ENCODE data around the genes FOXG1 and HEATR5A.

- PRO-cap: no peak
Measured at GRCh38 chr14:25050702-25051217, 813 bp upstream of the STXBP6 start.

DNA sequence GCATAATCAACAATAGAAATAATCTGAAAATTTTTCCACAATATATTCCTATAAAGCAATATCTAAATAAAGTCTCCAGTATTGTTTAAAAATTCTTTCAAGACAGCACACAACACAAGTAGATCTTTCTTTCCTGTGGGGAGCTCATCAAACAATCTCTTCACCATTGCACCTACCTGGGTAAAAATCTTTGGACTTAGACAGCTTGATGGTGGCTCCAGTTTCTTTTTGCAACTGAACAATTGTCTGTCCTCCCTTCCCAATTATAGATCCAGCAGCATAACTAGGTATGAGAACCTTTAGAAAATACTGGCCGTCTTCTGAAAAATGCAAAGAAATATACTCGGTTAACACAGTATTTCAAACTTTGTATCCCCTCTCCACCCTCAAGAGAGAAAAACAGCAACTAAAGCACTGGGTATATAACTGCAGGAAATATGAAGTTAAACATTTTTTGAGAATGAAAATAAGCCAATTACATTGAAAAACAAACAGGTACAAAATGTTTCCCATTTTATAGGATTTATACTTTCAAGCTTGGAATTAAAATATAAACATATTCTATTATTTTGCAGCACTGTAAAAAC lies 2.5 kb downstream of the NOVA1 start:
- PRO-cap: no peak

GRCh38 chr14:28766729-28767307 lies at the start of gene FOXG1:
Gene FOXG1 (plus strand): TSS chr14:28766787.
- PRO-cap: no peak

GRCh38 chr14:29605933-29606197 lies 321.8 kb downstream of the PRKD1 start:
- PRO-cap: unidirectional peak, plus-strand start at chr14:29606021

DNA sequence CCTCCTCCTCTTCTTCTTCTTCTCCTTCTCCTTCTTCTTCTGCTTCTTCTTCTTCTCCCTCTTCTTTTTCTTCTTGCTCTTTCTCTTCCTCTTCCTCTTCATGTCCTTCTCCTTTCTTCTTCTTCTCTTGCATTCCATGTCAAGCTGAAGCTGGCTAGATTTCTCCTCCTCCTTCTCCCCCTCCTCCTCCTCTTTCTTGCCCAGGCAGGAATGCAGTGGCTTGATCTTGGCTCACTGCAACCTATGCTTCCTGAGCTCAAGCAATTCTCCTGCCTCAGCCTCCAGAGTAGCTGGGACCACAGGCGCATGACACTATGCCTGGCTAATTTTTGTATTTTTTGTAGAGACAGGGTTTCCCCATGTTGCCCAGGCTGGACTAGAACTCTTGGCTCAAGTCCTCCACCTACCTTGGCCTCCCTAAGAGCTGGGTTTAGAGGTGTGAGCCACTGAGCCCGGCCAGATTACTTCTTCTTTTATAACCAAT lies 297.6 kb downstream of the PRKD1 start:
- PRO-cap: no peak

DNA sequence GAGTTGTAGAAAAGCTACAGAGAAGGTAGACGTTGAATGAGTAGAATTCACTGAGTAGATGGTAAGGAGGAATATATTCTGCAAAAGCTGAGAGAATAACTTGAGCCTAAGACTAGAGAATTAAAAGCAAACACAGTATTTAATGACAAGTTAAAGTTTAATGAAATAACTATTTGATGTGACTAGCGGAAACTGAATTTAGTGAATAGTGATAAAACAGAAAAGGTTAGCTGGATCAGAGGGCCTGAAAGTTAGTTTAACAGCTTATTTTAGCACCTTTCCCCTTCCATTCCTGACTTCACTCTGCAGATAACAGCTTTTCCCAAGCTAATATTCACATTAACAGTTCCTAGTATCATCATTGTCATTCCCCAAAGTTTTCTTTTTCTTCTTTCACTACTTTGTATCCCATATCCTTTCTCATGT lies 70.4 kb downstream of the SCFD1 start:
- PRO-cap: unidirectional peak, minus-strand start at position 305 of the sequence

DNA sequence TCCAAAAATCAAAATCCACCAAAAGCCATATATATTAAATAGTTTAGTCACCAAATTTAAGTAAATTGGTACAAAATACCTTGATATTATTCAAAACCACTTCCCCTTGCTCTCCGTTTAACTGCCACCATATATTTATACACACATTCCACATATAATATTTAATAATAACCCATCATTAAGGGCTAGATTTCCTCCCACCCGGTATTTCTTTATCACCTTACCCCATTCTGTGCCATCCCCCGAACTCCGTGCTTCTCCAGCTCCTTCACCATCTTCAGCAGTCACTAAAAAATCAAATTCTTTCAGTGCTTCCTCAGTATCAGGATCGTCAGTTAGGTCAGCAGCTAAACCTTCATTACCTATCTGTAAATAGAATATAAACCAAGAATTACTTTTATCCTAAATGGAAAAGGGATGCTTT lies 60.6 kb downstream of the COCH start:
- PRO-cap: no peak

GRCh38 chr14:30940623-30941438 lies 66.5 kb downstream of the COCH start:
- PRO-cap: no peak

DNA sequence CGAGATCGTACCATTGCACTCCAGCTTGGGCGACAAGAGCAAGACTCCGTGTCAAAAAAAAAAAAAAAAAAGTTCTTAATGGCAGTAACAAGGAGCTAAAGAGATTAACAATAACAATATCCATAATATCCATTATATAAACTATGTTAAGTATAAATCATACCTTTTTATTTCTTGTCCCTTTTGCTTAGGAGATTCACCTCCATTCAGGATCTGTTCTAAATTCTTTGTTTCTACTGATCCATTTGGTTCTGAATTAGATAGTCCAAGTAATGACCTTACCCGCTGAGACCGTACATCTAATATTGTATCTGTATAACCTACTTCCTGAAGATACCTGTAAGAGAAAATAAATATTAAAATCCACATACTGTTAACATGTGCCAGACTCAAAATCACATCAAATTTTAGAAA lies 72.6 kb downstream of the COCH start:
- PRO-cap: no peak

DNA sequence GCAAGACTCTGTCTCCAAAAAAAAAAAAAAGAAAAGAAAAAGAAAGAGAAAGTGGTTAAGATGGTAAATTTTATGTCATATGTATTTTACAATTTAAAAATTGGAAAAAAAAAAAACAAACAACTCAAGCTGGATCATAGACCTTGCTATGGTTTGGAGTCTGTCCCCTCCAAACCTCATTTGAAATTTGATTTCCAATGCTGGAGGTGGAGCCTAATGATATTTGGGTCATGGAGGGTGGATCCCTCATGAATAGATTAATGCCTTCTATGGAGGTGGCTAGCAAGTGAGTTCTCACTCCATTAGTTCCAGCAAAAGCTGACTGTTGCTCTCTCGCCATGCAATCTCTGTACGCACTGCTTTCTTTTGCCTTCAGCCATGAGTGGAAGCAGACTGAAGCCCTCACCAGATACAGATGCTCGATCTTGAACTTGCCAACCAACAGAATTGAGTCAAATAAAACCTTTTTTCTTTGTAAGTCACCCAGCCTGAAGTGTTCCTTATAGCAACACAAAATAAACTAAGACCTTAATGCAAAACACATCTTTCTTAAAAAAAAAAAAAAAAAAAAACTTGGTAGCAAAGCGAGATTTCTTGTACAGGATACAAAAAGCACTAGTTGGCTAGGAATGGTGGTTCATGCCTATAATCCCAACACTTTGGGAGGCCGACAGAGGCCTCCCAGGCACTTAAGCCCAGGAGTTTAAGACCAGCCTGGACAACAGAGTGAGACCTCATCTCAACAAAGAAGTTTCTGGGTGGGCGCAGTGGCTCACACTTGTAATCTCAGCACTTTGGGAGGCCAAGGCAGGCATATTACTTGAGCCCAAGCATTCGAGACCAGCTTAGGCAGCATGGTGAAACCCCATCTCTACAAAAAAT lies 22.0 kb upstream of the AP4S1 start:
- PRO-cap: no peak

DNA sequence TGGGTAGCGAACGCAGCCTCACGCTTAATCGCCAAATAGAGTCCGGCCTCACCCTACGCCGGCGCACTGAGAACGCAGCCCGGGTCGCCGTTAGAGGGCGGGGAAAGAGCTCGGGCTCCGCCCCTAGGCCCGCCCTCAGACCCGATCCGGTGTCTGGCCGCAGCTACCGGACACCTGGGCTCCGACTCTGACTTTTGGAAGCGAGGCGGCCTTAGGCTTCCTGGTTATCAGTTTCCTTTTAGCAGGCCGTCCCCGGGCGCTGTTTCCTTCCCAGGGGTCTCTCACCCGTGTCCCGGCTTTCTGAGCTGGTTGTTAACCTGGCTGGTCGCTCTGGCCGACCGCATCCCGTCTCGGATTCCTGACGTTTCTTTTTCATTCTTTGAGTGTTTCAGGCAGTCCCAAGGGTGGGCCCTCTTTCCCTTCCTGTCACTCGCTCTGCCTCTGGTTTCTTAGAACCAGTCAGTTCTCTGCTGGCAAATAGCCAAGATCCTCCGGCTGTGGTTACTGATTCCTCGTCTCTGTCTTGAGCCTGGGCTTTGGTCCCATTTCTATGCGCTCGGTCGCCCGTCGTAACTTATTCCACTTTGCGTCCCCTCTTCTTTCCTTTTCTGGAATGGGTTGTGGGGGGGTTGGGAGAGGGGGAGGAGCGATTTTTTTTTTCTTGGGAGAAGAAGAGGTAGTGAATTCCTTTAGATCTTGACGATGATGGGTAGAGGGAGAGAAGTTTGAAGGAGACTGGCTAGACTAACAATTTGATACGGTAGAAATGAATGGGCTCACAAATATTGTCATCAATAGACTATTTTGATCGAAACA lies 516 bp upstream of the STRN3 start:
- PRO-cap: bidirectional peak, plus-strand start at position 179 of the sequence, minus-strand start outside the sequence; bidirectional peak, plus-strand start at position 375 of the sequence, minus-strand start at position 367 of the sequence; bidirectional peak, plus-strand start at position 458 of the sequence, minus-strand start at position 451 of the sequence

DNA sequence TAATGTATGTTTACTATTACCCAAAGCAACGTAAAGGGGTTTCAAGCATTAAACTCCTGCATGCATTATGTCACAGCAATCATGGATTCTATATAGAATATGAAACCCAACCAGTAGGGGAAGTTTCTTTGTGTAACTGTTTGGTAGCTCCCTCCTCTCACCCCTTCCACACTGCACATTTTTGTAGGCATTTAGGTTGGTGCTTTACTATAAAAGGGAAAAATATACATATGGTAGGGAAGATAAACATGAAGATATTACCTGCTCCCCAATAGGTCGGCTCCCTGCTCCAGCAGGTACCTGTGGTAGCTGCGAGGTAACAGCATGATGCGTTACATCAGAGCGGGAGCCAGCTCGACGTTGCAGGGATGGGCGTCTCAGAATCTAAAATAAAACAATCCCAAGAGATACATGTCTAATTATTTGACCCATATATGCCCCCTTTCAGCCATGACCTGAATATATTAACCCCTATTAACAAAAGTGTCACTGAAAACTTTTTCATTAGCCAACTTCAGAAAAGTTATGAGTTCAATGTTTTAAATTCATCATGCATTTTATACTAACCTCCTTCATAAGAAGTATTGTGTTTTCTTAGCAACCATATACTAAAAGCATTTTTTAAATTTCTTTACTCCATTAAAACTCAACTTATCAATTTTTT lies 86.3 kb downstream of the HECTD1 start:
- PRO-cap: no peak

- PRO-cap: no peak
Measured at GRCh38 chr14:31251362-31252034, 43.9 kb upstream of the HECTD1 start.

GRCh38 chr14:31419640-31420947 lies at the start of gene HEATR5A:
Gene HEATR5A (minus strand): TSS chr14:31420550.
- PRO-cap: bidirectional peak, plus-strand start at chr14:31420245, minus-strand start at chr14:31420243; bidirectional peak, plus-strand start at chr14:31420763, minus-strand start at chr14:31420550

DNA sequence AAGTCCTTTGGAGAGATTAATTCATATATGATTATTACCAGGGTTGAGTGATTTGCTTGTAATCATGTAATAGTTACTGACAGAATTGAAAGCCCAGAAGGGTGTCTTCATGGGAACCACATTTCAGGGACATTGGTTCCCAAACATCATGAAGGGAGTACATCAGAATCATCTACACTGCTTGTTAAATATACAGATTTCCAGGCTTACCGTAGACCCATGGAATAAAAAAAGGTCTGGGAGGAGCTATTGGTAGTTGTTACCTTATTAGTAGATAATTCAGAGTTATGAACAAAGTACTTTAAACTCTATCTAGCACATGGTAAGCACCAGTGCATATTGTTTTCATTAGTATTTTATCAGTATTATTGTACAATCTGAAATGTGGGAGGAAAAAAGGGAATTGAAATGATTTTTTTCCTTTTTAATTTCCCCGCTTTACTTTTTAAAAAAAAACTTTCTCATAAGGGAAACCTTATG lies 65.6 kb downstream of the NUBPL start:
- PRO-cap: no peak

GRCh38 chr14:31685047-31685657 lies 123.9 kb downstream of the NUBPL start:
- PRO-cap: no peak

GRCh38 chr14:31854621-31854836 lies 222.6 kb upstream of the ARHGAP5 start:
- PRO-cap: no peak

DNA sequence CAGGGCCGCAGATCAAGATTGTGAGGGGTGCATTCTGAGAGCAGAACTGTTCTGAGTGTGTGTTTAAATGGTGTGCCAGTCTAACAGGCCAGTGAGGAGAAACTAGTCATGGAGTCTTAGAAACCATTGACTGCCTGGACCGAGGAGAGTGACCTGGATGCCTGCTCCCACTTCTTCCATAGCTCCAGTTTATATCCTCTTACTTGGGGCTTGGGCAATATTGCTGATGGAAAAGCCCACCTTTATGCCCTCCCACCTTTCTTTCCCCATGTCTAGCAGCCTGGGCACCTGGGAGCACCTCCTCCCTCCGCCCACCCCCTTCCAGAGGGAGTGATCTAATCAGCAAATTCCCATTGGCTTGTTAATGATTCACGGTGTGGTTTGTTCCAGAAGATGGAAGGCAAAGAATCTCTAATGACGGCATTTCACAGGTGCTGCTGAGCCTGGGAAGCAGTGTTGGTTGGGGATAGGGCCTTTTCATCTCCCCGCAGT lies 71.1 kb upstream of the ARHGAP5 start:
- PRO-cap: no peak

DNA sequence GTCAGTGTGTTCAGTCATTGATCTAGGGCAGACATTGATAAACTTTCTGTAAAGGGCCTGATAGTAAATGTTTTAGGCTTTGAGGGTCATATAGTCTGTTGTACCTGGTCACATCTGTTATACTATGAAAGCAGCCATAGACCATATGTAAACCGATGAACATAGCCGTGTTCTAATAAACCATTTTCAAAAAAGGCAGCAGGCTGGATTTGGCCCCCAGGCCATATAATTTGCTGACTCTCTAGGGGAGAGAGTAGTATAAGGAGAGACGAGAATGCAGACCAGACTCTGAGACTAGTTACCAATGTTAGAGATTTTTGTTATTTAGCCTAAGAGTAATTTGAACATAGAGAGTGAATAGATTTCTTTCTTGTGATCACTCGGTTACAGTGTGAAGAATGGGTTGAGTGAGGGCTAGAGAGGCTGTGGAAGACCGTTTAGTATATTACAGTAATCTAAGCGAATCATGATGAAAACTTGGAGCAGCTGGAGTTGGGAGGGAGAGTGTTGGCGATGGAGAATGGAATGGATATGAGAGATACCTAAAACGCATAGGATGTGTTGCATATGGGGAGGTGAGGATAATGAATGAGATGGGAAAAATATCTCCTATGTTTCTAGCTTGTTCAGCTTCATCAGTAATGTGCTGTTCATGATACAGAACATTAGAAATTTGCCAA lies 21.6 kb downstream of the ARHGAP5 start:
- PRO-cap: no peak

GRCh38 chr14:32509439-32510477 lies 180.7 kb downstream of the AKAP6 start:
- PRO-cap: no peak